Transverse colon (tissue), 4 donors: Measurements from ENCODE around the gene TSHR.

- PRO-cap = no peak
- RAMPAGE, long total RNA, 4 experiments = no peak in any of the 4 experiments
Measured at GRCh38 chr14:76780553-76781735, 19.7 kb downstream of the VASH1 start.

DNA sequence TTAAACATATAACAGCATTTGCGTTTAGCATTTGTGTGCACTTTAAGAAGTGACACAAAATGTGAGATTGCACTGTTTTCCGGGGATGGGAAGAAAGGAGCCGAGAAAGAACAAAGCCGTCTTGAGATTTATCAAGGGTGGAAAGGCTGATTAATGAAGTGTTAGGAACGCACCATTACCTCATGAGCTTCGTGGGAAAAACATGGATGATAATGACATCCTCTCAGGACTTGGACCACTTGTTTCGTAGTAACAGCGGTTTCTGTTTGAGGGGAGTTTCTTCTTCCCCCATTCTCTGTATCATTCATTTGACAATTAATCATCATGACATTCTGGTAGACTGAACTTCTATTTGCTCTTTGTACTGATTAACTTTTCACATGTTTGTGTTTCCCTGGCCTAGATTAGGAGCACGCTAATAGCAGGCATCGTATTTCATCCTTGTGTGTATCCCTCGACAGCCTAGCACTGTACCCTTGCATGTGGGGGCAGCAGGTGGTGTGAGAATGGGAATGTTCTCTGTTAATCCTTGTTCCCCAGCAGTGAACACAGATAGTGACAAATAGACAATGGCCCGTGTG, 8.0 kb downstream of the LRRC74A start:
- PRO-cap = no peak
- RAMPAGE, long total RNA, 4 experiments = no peak in any of the 4 experiments

DNA sequence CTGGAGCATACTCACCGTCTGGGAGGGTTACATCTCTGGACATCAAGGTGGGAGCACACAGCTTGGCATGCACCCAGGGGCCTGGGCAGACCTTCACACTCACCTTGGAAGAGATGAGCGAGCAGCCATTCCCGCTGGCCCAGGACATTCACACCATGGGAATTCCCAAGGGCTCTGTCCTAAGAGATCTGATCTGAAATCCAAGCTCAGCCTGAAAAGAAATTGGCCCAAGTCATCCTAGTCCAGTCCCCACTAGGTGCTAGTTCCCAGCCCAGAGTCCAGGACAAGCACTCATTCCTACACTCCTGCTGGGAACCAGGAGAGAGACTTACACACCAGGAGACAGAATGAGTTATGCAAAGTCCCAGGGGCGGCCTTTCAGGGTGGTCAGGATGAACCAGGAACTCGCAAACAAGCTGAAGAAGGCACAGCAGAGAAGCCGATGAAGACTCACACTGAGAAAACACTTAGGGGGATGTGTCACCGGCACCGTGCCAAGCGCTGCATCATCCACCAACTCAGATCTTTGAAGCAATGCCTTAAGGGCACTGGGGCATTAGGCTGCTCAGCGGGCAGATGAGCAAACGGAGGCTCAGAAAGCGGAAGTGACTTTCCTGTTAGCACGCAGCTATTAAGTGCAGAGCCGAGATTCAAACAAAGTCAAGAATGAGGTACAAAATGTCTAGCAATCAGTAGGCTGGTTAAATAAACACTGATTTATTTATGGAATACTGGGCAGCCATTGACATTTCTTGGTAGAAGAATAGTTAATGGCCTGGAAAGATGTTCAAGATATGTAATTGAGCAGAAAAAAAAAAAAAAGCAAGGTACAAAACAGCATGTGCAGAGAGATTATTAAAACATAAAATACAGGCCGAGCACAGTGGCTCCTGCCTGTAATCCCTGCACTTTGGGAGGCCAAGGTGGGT, 78.6 kb downstream of the LRRC74A start:
- PRO-cap = unidirectional peak, minus-strand start at position 528 of the sequence
- RAMPAGE, long total RNA, 4 experiments = no peak in any of the 4 experiments

- PRO-cap = bidirectional peak, plus-strand start at chr14:77023656, minus-strand start at chr14:77023551
- RAMPAGE, long total RNA, 4 experiments = no peak in any of the 4 experiments
Measured at GRCh38 chr14:77023365-77024006, 5.0 kb downstream of the IRF2BPL start.

DNA sequence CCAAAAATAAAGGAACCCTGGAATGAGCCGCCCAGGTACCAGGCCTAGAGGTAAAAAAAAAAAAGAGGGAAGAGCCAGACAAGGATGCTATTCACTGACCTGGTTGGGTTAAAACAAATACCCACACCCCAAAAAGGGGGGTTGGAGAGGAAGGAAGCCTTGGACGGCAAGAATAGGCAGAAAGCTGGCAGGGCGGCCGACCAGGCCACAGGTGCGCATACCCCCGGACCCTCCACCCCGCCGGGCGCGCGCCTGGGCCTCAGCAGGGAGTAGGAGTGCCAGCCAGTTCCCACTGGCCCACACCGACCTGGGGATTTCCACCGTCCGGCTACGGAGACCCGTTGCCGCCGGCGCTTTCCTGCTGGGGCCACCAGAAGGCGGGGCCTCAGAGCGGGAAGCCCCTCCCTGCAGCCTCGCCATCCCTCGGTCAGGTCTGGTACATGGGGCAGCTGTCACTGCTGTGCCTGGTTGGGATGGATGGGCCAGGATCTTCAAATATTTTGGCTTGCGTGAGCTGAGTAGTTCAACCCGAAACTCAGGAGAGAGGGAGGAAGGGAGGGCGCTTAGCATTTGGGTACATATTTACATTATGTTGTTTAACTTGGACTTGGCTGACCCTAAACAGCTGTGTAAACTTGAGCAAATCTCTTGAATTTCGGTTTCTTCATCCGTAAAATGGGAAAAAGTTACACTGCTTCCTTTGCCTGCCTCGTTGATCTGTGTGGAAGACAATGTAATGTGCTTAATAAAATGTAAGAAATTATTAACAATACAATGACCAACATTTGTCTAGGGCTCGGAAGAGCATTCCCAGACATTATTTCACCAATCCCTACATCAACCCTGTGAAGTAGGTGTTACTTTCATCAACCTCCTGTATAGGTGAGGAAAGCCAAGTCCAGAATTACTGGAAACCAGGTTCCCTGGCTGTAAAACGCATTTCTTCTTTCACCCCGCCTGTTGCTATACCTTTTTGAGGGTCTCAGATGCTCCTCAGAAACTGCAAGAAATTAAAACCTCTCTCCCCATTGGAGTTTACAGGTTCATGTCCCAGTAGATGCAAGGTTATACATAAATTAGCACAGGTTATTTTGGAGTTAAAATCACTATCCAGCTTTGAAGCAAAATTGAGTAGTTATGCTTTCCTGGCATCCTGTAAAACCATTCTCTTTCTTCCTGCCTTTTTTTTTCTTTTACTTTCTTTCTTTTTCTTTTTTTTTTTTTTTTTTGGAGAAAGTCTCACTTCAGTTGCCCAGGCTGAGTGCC, 5.7 kb upstream of the IRF2BPL start:
- PRO-cap = bidirectional peak, plus-strand start at position 430 of the sequence, minus-strand start at position 360 of the sequence; unidirectional peak, minus-strand start at position 537 of the sequence
- RAMPAGE, long total RNA, 4 experiments = start-site peak on the minus strand in 1 of 4 experiments, centred at position 337 of the sequence, 9 reads per replicate

GRCh38 chr14:77045413-77046144, 17.1 kb upstream of the IRF2BPL start:
- PRO-cap = no peak
- RAMPAGE, long total RNA, 4 experiments = no peak in any of the 4 experiments

GRCh38 chr14:77276330-77276964, 5.4 kb upstream of the NGB start:
- PRO-cap = no peak
- RAMPAGE, long total RNA, 4 experiments = start-site peak on the minus strand in 1 of 4 experiments, at chr14:77276387-77276948 at its widest, 7 reads per replicate

- PRO-cap = no peak
- RAMPAGE, long total RNA, 4 experiments = start-site peak on the minus strand in 1 of 4 experiments, at chr14:77343516-77343811 at its widest, 6 reads per replicate
Measured at GRCh38 chr14:77343186-77344097, 22.6 kb downstream of the GSTZ1 start.

- PRO-cap = no peak
- RAMPAGE, long total RNA, 4 experiments = start-site peak on the minus strand in 1 of 4 experiments, at chr14:77686857-77687443 at its widest, 20 reads per replicate
Measured at GRCh38 chr14:77686952-77687654, 20.7 kb downstream of the ALKBH1 start.

DNA sequence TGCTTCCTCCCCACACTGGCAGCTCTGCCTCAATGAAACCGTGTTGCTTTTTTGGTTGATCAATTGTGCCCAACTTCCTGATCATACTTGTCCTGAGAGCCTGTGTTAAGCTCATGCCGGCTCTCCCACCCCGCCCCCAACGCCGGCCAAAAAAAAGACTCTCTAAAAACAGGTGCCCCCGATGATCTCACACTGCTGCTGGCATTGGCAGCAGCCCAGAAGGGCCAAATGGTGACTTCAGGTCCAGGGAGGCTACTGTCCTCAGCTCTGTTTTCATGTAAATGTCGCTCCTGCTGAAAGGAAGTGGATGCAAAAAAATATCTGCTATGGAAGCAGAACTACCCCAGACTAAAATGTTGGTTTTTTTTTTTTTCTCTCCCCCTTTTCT, 395.8 kb downstream of the NRXN3 start:
- PRO-cap = no peak
- RAMPAGE, long total RNA, 4 experiments = no peak in any of the 4 experiments

DNA sequence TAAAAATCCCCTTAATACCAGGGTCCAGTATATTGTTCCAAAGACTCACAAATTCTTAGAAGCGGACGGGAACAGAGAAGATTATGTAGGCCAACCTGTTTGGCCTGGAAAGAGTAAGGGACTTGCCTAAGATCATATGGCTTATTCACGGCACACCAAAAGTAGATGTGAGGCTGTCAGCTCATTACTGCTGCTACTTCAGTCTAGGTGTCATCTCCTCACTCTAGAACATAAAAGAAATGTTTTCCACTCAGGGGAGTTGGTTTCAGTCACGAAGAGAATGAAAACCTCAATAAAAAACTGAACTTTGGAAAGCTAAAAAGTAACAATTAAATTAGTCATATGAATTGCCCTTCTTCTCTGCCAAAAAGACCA, 607 bp upstream of the CEP128 start:
- PRO-cap = no peak
- RAMPAGE, long total RNA, 4 experiments = no peak in any of the 4 experiments

DNA sequence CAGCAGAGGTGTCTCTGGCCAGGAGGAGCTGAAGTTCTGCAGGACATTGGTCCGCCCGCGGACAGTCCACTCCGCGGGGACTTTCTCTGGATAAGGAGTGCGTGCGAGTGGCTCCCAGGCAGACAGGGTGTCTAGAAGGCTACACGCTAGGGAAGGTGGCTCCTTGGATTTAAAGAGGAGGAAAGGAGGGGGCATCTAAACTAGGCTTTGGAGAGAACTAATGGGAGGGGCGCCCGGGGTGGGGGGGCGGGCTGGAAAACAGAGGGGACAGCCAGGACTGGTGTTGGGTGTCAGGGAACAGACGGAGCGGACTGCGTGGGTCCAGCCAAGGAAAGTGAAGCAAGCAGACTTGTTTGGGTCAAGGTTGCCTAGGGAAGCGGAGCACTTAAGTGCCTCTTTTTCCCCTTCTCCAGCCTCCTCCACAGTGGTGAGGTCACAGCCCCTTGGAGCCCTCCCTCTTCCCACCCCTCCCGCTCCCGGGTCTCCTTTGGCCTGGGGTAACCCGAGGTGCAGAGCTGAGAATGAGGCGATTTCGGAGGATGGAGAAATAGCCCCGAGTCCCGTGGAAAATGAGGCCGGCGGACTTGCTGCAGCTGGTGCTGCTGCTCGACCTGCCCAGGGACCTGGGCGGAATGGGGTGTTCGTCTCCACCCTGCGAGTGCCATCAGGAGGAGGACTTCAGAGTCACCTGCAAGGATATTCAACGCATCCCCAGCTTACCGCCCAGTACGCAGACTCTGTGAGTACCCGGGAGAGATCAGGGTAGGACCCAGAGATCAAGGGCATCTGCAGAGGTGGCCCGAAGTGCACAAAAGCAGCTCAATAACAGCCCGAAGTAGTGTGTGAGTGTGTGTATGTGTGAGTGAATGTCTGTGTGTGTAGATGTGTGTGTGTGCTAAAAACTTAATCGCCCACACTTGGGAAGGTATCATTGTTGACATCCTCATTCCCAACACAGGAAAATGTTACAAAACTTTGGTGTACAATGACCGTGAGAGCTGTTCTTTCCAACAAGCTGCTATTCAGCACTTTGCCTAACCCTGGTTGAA, at the start of gene TSHR:
Gene TSHR (plus strand): TSS at position 510 of the 1,049 bp plus-strand sequence.
- PRO-cap = no peak
- RAMPAGE, long total RNA, 4 experiments = no peak in any of the 4 experiments

DNA sequence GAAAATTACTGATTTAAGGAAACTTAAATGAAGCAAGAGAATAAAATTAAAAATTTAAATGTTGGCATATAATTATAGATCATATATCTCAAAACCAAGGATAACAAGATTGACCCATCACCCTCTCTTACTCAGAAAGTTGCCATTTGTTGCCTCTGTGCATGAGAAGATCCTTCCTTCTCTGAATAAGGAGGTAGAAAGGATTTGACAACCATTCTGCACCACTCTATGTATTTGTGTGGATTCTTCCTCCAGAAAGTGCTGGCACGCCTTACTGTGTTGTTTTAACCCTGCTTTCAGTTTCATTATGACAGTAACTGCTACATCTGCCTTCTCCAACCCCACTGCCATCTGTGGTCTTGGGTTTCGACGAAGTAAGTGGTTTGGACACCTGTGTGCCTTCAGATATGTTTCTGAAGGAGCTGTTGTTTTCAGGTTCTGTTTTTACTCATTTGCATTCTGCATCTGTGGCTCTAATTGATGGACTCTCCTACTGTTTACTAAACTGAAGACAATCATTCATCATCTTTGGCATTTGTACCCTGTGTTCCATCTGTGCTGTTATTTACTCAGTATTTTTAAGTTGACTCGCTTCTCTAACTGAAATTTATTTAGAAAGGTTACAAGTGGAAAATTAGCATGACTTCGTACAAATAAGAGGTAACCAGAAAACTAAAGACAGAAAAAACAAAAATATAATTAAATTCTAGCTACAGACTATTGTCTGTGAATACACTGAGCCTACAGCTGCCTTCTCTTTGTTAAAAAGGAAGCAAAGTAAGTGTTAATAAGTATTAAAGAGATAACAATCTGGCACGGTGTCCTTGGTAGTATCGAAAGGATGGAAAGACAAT, 4.1 kb downstream of the TSHR start:
- PRO-cap = bidirectional peak, plus-strand start at position 350 of the sequence, minus-strand start at position 187 of the sequence
- RAMPAGE, long total RNA, 4 experiments = start-site peak on the minus strand in 1 of 4 experiments, centred at position 220 of the sequence, 21 reads per replicate

- PRO-cap = no peak
- RAMPAGE, long total RNA, 4 experiments = no peak in any of the 4 experiments
Measured at GRCh38 chr14:81026368-81026719, 70.9 kb downstream of the TSHR start.

DNA sequence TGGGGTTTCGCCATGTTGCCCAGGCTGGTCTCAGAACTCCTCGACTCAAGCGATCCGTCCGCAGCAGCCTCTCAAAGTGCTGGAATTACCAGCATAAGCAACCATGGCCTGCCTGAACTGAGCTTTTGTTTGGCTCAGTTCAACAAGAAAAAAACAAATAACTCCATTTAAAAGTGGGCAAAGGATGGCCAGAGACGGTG, 62.0 kb downstream of the GTF2A1 start:
- PRO-cap = unidirectional peak, minus-strand start at position 73 of the sequence
- RAMPAGE, long total RNA, 4 experiments = no peak in any of the 4 experiments

GRCh38 chr14:81236844-81237402, 16.2 kb upstream of the GTF2A1 start:
- PRO-cap = no peak
- RAMPAGE, long total RNA, 4 experiments = no peak in any of the 4 experiments

DNA sequence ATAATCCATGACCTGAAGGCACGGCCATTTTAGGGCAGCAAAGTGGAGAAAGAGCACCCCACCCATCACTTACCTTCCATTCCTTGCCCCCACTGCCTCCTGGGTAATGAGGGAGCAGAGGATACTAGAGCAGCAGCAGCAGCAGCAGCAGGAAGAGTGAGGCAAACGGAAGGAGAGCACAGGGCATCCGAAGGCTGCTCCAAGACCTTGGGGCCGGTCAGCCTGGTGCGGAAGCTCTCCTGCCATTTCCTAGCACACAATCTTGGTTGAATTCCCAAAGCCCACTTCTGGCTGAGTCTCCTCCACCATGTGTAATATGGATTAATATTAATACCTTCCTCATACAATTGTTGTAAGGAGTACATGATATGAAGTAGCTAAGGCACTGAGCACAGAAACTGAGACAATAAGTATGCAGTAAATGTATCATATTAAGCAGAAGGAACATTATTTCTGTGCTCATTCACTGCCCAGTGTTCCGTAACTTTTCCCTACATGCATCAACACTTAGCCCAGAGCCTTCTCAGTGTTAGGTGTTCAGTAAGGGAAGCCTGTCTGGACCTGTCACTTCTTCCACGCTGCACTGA, 6.8 kb downstream of the STON2 start:
- PRO-cap = no peak
- RAMPAGE, long total RNA, 4 experiments = no peak in any of the 4 experiments

DNA sequence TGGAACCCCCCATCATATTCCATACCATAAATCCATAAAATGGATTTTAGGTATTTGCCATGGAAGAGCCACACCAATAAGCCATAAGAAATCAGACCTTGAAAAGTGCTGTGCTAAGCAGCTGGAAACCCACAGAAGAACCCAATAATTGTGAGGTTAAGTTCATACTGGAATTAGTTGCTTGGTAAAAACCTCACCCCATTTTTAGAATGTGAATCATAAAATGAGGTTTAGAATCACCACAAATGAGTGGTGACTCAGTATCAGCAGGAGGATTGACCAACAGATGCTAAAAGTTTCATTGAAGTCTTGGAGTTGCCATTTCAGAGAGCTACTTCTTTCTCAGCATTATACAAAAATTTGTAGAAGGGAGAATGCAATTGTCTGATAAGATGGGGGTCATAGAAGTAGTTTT, 1.3 kb upstream of the STON2 start:
- PRO-cap = no peak
- RAMPAGE, long total RNA, 4 experiments = no peak in any of the 4 experiments

GRCh38 chr14:81517287-81517834, 16.3 kb downstream of the SEL1L start:
- PRO-cap = no peak
- RAMPAGE, long total RNA, 4 experiments = no peak in any of the 4 experiments

- PRO-cap = no peak
- RAMPAGE, long total RNA, 4 experiments = no peak in any of the 4 experiments
Measured at GRCh38 chr14:81523348-81523547, 10.4 kb downstream of the SEL1L start.